AG08470 (cell line): ENCODE data around the genes SCAND1 and DLGAP4.

DNA sequence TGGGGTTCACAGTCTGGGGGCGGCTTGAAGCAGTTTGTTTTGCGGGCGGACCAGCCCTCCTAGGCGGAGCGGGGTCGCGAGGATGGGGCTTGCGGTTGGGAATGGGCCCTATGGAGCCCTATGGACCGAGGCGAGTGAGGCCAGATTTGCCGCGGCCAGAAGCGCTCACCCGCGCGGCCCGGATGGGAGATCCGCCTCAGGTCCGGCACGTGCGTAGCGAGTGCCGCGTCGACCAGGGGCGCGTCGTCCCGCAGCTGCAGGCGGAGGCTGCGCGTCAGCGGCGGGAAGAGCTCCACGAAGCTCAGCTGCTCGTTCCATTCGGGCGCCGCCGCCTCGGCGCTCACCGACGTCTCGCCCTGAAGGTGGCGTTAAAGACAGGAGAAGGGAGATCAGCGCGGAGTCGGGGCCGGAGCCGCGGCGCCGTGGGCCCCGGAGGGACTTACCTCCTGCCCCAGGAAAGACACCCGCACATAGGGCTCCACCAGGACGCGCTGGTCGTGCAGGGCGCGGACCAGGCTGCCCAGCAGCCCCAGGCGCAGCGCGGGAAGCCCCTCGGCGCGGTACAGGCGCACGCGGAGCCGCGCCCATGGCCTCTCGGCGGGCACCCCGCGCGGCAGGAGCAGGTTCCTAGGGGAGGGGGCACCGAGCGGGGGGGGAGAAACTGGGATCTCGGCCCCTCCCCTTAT, 14.1 kb upstream of the SPAG4 start:
- RRBS = no CpG with 5 or more reads among the region's 80 CpGs

DNA sequence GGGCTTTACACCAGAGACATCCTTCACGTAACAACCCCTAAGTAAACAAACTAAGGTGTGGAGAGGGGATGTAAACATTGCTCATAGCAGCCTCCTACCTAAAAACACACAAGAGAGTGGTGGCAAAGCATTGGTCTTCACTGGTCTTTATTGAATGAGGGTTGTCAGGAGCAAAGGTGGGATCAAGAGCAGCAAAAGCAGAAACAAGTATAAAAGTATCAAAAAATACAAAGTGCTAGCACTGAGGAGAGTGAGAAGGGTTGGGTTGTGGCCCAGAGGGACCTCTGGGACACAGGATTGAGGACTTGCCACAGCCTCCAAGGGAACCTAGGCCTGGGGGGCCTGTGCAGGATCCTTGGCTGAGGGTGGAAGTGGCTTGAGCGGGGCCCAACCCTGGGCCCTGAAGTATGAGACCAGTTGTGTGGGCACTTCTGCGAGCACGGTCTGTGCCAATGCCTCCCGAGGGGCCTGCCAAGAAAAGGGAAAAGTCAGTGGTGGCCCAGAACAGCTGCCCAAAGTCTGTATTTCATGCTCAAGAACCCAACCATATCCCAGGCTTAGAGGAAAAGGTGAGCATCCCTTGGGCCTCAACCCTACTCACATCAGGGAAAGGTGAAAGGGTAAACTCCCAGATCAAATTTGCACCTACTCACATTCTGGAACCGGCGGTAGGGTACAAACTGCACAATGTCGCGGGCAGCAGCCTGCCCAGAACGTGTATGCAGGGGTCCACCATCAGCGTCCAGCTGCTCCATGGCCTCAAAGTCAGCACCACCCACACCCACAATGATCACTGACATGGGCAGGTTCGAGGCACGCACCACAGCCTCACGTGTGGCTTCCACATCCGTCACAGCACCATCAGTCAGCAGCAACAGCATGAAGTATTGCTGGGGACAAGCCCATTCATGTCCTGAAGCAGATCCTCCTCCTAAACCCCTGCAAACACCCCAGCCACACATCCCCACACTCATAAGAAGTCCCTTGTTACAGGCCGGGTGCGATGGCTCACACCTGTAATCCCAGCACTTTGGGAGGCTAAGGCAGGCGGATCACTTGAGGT, 10.6 kb downstream of the SPAG4 start:
- RRBS = no CpG with 5 or more reads among the region's 18 CpGs

- RRBS = no CpG with 5 or more reads among the region's 12 CpGs
Measured at GRCh38 chr20:35732463-35733212, 9.4 kb downstream of the RBM39 start.

- RRBS = no CpG with 5 or more reads among the region's 5 CpGs
Measured at GRCh38 chr20:35768825-35769748, 2.7 kb upstream of the PHF20 start.

DNA sequence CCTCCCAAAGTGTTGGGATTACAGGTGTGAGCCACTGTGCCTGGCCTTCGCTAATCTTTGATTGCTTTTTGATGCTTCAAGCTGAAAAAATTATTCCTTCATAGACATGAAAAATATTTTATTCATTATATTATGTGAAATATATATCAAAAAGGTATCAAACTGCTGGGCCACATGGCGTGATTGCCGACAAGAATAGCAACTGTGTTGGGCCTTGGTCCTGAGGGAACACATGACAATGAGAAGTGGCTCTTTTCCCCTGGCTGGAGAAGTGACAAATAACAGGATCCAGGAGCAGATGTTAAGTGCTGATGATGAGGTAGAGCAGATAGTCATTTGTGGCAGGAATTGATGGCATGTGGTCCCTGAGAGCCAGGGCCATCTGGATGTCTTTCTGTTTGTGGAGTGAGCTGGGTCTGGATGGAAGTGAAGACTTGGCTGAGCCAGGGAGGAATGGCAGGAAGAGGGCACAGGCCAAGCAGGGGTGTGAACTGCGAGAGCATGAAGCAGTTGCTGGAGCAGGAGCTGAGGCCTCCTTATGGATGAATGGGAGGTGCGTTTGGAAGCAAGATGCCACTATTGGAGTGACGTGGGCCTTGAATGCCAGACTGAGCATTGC, 67.8 kb downstream of the SCAND1 start:
- RRBS = no CpG with 5 or more reads among the region's 6 CpGs

DNA sequence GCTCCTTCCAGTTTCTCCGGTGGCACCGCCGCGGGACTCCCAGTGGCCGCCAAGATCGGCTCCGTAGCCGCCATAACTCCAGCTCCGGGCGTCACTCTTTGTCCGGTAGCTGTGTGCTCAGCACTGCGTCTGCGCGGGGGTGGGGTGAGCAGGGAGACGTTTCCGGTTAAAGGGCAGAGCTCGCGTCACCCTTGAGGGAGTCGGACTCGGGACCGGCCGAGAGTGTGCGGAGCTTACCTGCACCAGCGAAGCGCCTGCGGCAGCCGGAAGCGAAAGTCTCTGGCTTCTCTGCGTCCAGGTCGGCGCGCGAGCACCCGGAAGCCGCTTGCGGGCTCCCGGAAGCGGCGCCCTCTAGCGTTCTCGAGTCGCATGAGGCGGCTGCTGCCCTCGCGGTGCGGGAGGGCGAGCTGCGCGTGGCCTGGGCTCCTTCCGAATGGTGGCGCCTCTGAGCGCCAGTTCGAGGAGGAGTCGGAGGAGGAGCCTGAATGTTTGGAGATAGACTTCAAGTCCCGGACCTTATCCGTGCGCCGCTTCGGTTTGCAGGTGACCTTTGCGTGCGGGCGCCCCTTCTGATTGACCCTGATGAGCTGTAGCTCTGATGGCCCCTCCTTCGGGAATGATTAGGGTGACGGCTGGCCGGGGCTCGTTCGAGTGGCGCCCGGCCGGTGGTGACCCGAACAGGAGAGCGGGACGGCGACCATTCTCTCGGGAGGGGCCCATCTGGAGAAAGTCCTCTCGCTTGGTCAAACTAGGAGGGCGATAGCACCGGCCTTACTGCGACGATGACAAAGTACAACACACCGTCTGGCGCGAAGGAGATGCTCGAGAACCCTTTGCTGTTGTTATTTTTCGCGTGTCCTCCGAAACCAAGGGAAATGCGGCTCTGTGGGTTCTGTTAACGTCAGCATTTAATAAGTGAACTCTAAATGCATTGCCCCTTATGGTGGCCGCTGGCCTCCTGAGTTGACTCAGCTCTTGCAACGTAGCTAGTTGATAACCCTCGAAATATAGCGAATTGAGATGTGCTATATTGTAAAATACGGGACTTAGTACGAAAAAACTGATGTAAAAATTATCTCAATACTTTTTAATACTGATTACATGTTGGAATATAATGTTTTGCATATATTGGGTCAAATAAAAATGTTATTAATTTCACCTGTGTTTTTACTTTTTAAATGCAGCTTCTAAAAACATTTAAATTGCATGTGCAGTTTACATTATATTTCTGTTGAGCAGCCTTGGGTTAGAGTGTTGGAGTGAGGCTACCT, at the start of gene SCAND1:
Gene SCAND1, minus strand, starts transcription at position 292 of the 1,271 bp plus-strand sequence.
- RRBS = 2% methylated on average over 33 of the region's 95 CpGs

DNA sequence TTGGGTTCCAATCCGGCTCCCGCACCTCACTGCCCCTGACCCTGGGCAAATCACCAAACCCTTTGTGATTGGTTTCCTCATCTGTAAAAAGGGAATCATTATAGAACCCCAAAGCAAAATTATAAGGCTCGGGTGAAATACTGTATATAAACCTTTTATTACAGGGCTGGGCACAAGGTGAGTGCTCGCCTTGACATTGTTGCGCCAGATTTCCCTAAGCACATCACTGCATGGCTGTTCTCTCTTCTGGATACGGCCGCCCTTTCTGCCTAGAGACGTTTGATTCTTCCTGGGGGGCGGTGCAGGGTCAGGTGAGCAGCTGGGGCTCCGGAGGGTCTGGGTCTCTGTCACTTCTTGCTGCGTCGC, 90.5 kb upstream of the EPB41L1 start:
- RRBS = no CpG with 5 or more reads among the region's 12 CpGs

- RRBS = 4% methylated on average over 5 of the region's 15 CpGs
Measured at GRCh38 chr20:36155010-36155513, 522 bp downstream of the EPB41L1 start.

DNA sequence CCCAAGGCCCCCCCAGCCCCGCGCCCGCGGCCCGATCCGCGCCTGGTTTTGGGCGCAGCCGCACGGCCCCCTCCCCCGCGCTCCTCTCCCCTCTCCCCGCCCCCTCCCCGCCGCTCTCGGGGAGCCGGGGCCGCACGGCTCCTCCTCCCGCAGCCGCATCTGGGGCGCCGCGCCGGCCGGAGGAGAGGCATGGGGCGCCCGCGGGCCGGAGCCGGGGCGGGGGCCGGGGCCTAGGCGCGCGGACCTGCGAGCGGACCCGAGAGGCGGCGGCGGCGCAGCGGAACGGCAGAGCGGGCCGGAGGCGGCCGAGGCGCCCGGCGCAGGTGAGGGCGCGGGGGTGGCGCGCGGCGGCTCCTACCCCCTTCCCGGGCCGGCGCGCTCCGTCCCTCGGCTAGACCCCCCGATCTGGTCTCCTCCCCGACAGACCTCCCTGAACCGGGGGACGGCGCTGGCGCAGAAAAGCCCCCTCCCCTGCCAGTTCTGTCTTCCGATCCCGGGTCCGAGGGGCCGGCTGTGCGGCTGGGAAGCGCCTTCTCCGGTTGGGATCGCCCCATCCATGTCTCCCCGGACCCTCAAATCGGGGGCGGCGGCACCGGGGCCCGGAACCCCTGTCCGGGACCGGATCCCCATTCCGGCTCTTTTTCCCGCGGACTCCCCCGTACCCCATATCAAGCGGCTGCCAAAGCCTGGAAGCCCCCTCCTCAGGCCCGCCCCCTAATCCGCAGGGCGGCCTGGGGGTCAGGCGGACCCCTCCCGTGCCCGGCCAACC, at the start of gene DLGAP4:
Gene DLGAP4, plus strand, starts transcription at position 150 of the 769 bp plus-strand sequence.
- RRBS = 3% methylated on average over 41 of the region's 97 CpGs

GRCh38 chr20:36368014-36368320, 61.8 kb downstream of the DLGAP4 start:
- RRBS = no CpG with 5 or more reads among the region's 3 CpGs

DNA sequence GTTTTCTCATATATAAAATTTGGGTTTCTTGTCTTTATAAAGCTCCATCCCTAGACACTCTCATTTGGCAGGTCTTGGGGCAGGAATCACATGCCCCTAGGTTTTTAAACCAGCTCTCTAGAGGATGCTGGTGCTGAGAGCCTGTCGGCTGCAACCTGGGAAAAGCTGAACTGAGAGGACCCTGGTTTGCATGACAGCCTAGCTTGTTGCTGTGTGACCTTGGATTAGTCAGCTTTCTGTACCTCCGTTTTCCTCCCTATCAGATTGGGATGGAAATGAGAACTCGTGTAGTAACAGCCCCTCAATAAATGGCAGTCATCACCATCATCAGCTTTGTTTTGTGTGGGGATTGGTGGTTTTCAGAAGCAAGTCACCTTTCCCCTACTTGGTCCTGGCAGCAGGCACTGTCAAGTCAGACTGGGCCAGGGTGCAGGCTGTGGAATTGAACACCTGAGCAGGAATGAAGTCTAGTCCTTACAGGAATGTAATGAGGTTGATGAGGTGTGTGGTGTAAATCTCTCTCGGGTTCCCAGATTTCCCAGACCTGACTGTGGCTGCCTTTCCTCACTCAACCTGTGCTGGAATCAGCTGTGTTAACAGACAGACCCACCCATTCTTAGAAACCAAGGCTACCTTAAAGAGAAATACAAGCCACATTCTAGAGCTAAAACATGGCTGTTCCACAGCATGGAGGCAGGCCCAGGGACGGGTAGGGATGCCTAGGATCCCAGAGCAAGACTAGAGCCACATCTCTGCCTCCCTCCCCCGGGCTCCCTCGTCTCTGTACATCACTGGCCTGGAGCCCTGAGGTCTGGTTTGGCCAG, 75.1 kb upstream of the MYL9 start:
- RRBS = no CpG with 5 or more reads among the region's 7 CpGs

DNA sequence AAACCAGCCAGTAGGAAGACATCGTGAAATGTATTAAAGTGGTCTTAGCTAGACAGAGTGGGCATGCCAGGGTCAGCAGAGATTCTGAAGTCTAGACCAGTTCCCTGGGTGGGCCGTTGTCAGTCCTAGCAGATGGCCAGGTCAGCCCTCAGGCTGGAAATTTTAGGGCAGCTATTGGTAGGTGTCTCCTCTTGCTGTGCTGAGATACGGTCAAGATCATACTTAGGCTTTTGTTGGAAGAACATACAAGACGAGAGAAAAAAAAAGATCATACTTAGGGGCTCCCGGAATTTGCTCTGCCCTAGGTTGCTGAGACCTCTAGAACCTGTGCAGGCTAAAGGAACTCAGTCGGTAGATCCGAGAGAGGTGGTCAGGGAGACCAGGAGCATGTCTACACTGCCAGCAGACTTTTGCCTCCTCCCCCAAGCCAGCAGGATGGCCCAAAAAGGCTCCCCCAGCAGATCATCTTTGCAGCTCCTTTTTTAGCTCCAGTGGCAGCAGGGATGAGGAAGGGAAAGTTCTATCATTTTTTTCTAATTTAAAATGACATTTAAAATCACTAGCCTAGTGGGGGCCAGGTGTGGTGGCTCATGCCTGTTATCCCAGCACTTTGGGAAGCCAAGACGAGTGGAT, 69.6 kb upstream of the MYL9 start:
- RRBS = no CpG with 5 or more reads among the region's 8 CpGs

- RRBS = no CpG with 5 or more reads among the region's 17 CpGs
Measured at GRCh38 chr20:36496657-36497044, 44.7 kb upstream of the MYL9 start.

- RRBS = 95% methylated on average over 5 of the region's 25 CpGs
Measured at GRCh38 chr20:36549075-36549921, 8.0 kb downstream of the MYL9 start.

- RRBS = no CpG with 5 or more reads among the region's 7 CpGs
Measured at GRCh38 chr20:36645448-36645730, 607 bp downstream of the SLA2 start.

GRCh38 chr20:36864763-36865194, 1.4 kb upstream of the SOGA1 start:
- RRBS = no CpG with 5 or more reads among the region's 14 CpGs

- RRBS = no CpG with 5 or more reads among the region's 4 CpGs
Measured at GRCh38 chr20:36923694-36924317, 27.7 kb downstream of the SAMHD1 start.

DNA sequence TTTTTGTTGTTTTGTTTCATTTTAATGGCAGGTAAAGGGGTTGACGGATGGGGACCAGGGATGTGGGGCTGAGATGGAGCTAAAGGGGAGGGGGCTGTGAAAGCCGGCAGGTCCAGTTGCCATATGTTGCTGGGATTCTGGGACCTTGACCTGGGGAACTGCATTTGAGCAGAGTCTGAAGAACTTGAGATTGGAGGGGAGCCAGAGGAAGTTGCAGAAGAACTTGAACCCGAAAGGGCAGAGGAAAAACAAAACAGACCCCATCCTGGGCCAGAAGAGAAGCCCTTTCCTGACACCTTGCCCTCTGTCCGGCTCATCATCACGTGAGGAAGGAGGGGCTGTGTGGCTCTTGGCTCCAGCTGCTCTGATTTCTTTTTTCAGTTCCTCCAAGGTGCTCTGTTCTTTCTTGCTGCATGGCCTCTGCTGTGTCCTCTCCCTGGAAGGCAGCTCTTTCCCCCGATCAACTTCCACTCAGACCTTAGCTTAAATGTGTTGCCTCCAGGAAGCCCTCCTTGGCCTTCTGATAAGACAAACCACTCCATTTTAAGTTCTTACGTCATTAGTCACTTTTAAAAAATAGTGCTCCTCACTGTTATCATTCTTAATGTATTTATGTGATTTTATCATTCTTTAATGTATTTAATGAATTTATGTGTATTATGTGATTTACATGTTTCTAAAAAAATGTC, 12.4 kb upstream of the MANBAL start:
- RRBS = no CpG with 5 or more reads among the region's 7 CpGs

DNA sequence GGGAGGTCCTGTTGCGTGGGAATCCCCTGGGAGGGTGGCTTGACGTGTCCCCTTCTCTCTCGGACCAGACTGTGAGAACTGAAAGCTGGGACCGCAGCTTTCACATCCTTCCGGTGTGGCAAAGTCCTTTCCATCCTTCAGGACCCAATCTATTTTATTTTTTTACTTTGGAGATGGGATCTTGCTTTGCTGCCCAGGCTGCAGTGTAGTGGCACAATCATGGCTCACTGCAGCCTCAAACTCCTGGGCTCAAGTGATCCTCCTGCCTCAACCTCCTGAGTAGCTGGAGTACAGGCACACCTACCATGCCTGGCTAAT, 9.1 kb upstream of the SRC start:
- RRBS = no CpG with 5 or more reads among the region's 5 CpGs

DNA sequence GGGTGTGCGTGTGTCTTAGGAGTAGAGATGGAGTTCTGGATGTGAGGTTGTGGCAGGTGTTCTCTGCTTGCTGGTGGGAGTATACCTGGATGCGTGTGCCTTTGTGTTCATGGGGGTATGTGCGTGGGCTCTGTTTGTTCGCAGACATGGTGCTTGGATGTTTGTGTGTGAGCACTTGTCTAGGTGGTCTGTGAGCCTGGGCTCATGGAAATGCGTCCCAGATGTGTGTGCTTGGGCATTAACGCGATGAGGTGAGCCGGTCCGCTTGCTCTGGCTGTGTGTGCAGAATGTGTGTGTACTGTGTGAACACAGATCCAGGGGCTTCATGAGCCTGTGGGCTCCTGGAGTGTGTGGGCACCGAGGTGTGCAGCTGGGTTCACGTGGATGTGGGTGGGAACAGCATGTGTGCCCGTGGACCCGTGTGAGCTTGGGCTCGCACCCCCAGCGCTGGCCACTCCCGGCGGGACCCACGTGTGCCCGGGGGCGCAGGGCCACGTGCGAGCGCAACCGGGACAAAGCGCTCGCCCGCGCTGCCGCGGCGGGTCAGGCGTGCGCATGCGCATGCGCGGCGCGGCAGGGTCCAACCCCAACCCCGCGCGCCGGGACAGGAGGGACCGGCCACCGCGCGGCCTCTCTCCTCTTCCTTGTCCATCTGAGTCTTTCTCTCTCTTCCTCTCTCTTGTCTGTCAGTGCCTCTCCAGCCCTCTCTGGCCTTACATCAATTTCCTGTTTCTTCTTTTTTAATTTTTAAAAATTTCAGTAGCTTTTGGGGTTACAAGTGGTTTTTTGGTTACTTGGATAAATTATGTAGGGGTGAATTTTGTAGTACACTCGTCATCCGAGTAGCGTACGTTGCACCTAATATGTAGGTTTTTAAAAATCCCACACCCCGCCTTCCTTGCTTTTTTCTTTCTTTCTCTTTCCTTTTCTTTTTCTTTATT, 60.5 kb downstream of the SRC start:
- RRBS = 3% methylated on average over 15 of the region's 51 CpGs